Suprapubic skin (tissue), 4 donors: ENCODE measurements around the genes FANCI and PLIN1.

DNA sequence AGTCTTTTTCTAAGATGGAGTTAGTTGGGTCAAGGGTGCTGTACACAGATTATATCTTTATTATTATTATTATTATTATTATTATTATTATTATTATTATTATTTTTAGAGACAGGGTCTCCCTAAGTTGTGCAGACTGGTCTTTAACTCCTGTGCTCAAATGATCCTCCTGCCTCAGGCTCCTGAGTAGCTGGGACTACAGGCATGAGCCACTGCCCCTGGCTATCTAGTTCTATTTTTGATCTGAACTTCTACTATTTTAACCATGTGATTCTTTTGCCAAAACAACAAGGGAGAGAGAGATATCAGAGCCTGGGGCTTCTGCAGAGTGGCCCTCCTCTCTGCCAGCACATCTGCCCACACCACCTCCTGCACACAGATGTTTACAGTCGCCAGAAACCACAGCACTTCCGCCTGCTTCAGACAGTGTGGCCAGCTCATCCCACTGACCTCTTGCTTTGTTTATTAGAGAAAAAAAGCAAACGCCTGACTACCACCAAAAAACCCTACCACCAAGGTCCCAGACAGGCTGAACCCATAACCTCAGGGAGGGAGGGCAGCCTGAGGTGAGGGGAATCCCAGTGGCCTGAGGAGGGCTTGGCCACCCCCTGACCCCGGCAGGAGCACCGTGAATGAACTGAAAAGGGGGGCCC is 86.0 kb upstream of the ABHD2 start:
- PRO-cap, result no peak
- RAMPAGE, long total RNA, 4 experiments, result no peak in any of the 4 experiments

- PRO-cap, result no peak
- RAMPAGE, long total RNA, 4 experiments, result no peak in any of the 4 experiments
Measured at GRCh38 chr15:89105097-89105549, 16.9 kb downstream of the ABHD2 start.

- PRO-cap, result no peak
- RAMPAGE, long total RNA, 4 experiments, result no peak in any of the 4 experiments
Measured at GRCh38 chr15:89125164-89125979, 37.1 kb downstream of the ABHD2 start.

DNA sequence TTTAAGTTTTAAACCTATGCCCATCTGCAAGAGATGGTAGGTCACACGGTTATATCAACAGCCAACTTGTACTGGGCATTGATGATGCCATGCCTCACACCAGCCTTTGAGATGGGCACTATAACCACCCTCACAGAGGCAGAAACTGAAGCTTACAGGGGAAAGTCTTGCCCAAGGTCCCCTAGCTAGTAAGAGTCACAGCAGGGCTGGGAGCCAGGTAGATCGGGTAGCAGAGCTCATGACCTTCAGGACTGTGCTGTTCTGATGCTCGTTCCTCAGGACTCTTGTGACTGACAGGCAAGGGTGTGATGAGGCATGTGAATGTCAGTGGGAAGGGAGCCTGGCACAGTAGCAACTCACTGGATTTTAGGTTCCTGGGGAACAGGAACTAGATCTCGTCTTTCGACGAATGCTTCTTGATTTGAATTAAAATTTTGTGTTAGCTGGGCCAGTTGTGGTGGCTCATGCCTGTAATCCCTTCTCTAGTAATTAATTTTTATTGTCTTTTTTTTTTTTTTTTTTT is 65.7 kb downstream of the RLBP1 start:
- PRO-cap, result no peak
- RAMPAGE, long total RNA, 4 experiments, result no peak in any of the 4 experiments

- PRO-cap, result no peak
- RAMPAGE, long total RNA, 4 experiments, result no peak in any of the 4 experiments
Measured at GRCh38 chr15:89178215-89178695, 43.1 kb downstream of the RLBP1 start.

DNA sequence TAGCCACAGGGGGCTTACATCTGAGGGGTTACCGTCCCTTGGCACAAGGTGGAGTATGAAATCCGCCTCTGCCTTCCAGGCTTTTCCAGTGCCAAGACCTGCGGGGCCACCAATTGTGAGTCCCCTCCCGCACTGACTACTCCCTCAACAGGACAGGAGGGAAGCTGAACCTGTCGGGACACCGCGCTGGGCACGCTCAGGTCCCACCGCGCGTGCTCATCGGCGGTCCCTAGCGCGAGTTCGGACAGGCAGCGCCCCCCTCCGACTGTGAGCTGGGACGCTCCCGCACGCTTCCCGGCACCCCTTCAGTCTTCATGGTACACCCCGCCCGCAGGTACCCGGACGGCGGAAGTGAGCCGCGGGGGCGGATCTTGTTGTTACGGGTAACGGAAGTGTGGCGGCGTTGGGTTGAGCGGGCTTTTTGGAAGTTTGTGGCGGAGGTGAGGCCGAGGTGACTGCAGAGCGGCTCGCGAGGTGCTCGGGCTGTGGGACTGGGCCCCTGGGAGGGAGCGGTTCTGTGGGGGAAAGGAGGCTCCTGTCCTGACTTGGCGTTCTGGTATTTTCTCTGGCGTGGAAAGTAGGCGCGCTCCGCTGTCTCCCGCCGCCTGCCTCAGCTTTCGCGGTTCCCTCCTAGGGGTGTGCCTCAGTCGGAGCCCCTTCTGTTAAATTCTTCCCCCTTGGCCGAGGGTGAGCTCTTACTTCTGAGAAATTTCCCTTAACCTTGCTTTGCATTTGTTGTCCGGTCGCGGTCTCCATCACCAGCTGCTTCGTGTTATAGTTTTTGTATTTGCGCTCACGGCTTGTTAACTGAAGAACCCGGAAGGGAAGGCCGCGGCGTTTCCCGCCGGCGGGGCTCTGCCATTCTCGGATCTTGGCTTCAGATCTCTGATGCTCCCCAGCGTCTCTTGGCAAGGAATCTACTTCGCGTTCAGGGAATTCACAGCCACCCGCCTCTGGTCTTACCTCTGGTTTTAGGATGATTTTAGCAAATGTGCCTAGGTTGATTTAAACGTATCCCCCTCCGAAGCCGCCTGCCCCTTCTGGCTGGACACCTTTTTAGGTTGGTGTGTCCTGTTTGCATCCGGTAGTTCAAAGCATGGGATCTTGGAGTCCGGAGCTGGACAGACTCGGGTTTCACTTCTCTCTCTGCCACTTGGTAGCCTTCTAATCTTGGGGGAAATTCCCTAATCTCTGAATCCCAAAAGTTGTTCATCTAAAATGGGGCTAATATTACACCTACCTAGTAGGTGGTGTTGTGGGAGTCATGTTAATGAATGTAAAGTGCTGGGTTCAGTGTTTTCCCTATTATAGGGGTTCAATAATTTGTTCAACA is at the start of gene FANCI:
FANCI (plus strand) TSS at position 386 of the 1,333 bp plus-strand sequence.
- PRO-cap, result bidirectional peak, plus-strand start at position 432 of the sequence, minus-strand start at position 230 of the sequence
- RAMPAGE, long total RNA, 4 experiments, result start-site peak on the plus strand in 2 of 4 experiments, centred at positions 388 to 394 of the sequence, 52 to 64 reads per replicate

DNA sequence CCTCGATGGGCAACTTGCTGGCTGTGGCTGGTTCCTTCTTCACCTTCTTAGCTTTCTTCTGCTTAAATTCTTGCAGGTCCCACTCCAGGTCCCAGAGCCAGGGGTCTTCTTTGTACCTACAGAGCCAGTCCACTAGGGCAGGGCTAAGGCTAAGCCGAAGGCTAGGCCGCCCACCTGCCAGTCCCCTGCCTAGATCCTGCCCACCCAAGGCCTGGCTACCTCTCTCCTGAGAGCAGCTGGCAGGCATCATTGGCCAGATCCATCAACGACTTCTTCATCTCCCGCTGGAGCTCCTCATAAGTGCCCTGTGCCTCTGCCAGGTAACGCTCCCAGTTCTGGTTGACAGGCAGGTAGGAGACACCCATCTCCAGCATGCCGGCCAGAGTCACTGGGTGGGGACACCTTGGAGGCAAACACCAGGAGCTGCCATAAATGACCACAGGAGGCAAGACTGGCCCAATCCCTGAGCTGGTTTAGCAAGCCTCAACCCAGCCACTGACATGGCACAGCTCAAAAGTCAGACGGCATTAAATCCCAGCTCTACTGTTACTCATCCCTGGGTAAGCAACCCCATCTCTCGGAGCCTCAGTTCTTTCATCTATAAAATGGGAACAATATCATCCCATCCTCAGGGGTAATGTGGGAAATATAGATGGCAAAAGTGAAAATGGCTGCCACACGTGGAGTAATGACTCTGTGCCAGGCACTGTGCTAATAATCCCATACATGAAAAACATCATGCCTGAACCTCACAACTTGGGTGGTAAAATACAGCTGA is 7.5 kb downstream of the POLG start:
- PRO-cap, result no peak
- RAMPAGE, long total RNA, 4 experiments, result start-site peak on the minus strand in 1 of 4 experiments, centred at position 303 of the sequence, 21 reads per replicate

DNA sequence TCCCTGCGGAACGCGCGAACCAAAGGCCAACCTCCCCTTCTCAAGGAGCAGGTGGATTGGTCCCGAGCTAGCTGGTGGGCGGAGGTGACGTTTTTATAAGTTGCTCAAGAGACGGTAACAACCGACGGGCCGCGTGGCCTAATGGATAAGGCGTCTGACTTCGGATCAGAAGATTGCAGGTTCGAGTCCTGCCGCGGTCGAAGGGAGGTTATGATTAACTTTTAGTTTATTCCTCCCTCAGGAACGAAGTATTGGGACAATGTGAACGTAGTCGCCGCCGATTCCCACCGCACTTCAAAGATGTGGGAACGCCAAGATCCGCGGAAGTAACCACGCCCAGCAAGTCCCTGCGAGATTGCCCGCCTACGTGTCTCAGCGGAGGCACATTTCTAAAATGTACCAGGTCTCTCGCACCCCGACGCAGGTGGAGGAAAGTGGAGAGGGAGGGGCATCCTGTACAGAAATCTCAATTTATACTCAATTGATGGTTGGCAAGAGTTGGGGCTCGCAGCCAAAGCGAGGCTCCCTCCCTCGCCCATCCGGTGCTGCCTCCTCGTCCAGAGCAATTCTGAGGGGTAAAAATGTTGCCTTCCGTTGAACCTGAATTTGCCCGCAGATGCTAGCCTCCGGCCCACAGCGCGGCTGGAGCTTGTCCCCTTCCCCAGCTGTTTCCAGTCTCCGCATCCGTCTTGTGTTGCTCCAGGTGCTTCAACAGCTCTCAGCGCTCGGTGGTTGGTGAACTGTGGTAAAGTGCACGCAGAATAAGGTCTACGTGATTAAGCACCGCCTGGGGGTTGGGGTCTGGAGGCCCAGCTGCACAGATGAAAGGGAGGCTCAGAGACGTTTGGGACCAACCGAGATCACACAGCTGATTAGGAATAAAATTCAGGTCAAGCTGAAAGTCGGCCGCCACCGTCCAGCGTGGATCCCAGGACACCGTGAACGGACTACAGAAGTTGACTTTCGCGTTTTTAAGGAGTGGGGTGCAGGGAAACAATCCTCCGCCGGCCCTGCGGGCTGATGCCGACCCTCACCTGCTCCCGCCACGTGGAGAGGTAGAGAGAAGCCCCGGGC is 659 bp upstream of the POLG start:
- PRO-cap, result bidirectional peak, plus-strand start at position 124 of the sequence, minus-strand start outside the sequence
- RAMPAGE, long total RNA, 4 experiments, result start-site peak on the plus strand in 1 of 4 experiments, centred at position 122 of the sequence, 5 reads per replicate

- PRO-cap, result no peak
- RAMPAGE, long total RNA, 4 experiments, result no peak in any of the 4 experiments
Measured at GRCh38 chr15:89358565-89359182, 24.1 kb upstream of the POLG start.

GRCh38 chr15:89456811-89457541 is 39.4 kb downstream of the RHCG start:
- PRO-cap, result no peak
- RAMPAGE, long total RNA, 4 experiments, result no peak in any of the 4 experiments

DNA sequence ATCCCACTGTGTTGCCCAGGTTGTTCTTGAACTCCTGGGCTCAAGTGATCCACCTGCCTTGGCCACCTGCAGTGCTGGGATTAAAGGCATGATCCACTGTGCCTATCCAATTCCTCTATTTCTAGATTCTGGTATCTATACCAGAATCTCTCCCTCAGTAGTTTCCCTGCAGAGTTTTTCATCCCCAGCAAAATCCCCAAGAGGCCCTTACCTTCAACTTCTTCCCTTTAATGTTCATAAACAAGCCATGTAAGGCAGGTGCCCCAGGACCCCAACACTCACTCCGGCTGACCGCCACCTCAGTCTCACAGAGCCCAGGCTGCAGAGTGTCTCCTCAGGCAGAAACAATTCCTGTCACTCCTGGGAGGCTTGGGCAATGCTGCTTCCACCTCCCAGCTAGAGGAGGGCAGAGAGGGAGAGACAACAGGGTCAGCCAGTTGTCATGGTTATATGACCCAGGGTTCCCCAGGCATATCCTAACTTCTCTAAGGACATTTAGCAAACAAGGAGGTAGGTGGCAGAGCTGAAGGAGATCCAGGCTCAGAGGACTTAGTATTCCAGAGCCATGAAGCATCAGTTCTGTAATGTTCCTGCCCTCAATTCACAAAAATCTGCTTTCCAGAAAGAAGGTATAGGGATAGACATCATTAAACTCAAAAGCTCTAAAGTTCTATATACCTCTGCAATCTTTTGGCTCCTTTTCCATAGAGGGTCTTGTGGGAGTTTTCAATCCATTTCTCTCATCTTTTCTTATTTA is at the start of gene PLIN1:
PLIN1 (minus strand) TSS at position 328 of the 757 bp plus-strand sequence.
- PRO-cap, result no peak
- RAMPAGE, long total RNA, 4 experiments, result no peak in any of the 4 experiments

GRCh38 chr15:89783849-89784783 is 8.0 kb downstream of the MESP2 start:
- PRO-cap, result no peak
- RAMPAGE, long total RNA, 4 experiments, result no peak in any of the 4 experiments

- PRO-cap, result no peak
- RAMPAGE, long total RNA, 4 experiments, result no peak in any of the 4 experiments
Measured at GRCh38 chr15:89802171-89803408, 12.1 kb downstream of the ANPEP start.

- PRO-cap, result no peak
- RAMPAGE, long total RNA, 4 experiments, result no peak in any of the 4 experiments
Measured at GRCh38 chr15:89805177-89805870, 9.3 kb downstream of the ANPEP start.

DNA sequence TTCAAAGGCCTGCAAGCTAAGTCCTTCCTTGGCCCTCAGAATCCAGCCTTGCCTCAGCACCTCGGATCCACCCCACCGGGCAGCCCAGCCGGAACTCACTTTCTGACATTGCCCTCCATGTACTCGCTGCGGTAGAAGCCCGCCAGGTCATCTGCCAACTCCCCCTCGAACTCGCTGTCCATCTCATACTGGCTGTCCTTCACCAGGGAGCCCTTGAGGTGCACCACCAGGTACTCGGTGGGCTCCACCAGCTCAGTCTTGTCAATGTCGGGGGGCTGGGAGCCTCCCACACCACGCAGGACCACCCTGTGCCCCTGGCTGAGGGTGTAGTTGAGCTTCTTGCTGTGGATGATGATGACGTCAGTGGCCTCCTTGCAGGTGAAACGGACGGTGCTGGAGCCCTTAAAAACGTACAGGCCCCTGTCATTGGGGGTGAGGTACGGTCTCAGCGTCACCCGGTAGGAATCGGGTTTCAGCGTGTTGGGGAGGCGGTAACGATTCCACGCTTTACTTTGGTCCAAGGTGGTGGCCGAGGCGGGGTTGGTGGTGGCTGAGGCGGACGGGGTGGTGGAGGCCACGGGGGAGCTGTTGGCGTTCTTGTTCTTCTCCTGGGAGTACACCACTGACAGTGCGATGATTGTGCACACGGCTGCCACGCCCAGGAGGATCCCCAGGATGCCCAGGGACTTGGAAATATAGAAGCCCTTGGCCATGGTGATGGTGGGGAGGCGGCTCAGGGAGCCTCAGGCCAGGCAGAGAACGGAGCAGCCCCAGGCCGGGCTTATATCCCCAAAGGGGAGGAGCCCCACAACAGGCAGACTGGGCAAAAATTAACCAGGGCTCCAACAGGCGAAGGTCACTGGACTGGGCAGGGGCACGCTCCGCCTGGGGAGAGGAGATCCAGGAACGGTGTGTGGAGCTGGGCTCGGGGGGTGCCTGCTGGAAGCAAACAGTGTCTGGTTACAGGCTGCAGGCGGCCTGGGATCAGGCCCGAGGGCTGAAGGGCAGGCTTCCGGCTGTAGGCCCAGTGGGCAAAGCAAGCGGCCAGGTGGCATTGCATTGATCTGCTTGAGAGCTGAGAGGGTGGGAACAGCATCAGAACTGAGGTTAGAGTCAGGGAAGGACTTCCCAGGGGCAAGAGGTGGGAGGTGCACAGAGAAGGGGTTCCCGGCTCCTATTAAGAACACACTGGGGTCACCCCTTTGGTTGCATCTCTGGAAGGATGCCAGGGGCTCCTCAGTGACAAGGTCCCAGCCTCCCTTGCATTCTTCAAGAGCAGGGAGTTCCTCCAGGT is 8.3 kb downstream of the ANPEP start:
- PRO-cap, result no peak
- RAMPAGE, long total RNA, 4 experiments, result no peak in any of the 4 experiments

DNA sequence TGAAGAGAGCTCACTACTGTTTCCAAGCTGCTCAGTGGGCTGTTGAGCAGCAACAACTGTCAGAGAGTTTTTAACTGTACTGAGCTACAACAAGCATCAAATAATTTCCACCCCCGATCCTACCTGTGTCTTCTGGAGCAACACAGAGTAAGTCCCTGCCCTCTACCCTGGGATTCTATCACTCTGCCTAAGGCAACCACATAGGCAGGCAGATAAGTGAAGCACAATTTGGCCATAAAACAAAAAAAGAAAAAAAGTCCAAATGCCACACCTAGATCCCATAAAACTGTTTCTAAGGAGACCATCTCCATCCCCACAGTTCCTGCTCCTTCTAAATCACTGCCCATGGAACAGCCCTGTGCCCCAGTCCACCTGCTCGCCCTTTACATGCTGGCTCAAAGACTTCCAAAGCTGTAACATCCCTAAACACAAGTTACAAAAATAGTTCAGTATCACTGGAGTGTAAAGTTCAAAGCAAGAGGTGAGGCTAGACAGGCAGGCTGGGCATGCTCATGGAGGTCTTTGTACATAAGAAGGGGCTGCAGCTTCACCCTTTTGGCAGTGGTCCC is 37.9 kb upstream of the ANPEP start:
- PRO-cap, result no peak
- RAMPAGE, long total RNA, 4 experiments, result no peak in any of the 4 experiments

GRCh38 chr15:89857454-89857809 is 36.4 kb downstream of the AP3S2 start:
- PRO-cap, result no peak
- RAMPAGE, long total RNA, 4 experiments, result no peak in any of the 4 experiments

DNA sequence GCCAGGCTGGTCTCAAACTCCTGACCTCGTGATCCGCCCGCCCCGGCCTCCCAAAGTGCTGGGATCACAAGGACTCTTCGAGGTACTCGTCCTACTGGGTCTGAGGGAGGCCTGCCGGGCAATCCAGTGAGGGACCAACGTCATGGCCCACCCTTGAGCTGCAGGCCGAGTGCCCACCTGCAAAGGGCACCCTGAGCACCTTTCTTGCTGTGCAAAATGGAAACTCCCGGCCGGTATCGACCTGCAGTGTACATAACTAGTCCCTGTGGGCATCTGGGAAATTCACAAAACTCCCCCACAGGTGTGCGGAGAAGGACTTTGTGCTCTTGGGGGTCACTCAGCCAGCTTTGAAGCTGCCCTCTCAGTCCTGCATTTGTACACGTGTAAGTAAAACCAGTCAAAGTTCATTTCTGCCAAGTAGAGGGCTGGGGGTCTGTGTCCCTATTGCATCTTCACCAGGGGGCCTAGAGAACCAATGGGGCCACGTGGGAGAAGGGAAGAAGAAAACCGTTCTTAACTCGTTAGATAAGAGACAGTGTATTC is 2.0 kb downstream of the ZNF710 start:
- PRO-cap, result no peak
- RAMPAGE, long total RNA, 4 experiments, result no peak in any of the 4 experiments

GRCh38 chr15:90035467-90035894 is 34.4 kb downstream of the ZNF710 start:
- PRO-cap, result no peak
- RAMPAGE, long total RNA, 4 experiments, result no peak in any of the 4 experiments

DNA sequence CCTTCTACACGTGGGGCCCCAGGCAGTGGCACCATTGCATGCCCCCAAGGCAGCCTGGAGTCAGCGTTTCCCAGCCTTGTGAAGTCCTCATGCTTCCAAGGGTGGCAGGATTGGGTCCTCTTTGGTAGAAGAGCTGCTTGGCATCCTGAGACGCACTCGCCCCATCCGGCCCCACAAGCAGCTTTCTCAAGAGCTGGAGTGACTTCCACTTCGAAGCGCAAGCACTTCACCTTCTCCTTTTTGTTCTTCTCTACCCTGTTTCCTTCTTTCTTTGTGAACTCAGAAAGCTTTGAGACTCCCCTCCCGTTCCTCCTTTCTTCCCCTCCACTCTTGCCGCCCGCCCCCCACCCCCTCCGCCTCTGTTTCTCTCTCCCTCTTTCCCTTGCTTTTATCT is 34.8 kb downstream of the ZNF710 start:
- PRO-cap, result no peak
- RAMPAGE, long total RNA, 4 experiments, result no peak in any of the 4 experiments